Bronchus fibroblast of lung (primary cell): ENCODE measurements around a stretch of chr4.

GRCh38 chr4:166045661-166045930 is 172.6 kb downstream of the TLL1 start:
- RAMPAGE, long total RNA: no peak

GRCh38 chr4:168449982-168450696 is 30.2 kb downstream of the DDX60L start:
- RAMPAGE, long total RNA: no peak

DNA sequence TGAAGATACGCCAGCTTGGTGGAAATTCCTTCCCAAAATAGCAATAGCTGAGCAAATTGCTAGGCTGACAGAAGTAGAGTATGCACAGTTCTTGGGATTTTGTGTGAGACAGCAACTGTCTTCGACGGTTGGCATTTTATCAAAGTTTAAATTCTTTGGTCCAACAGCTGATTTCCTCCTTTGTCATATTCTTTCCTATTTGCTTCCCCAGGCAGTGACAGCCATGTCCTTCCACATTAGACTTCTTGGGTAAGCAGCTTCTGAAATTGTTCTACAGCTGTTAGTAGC is 8.0 kb upstream of the PALLD start:
- RAMPAGE, long total RNA: no peak

GRCh38 chr4:168773489-168773775 is 236.6 kb downstream of the CBR4 start:
- RAMPAGE, long total RNA: no peak

GRCh38 chr4:168822216-168822968 is 187.7 kb downstream of the CBR4 start:
- RAMPAGE, long total RNA: no peak

- RAMPAGE, long total RNA: no peak
Measured at GRCh38 chr4:169010315-169010540, 173 bp upstream of the CBR4 start.

- RAMPAGE, long total RNA: no peak
Measured at GRCh38 chr4:169034933-169035365, 24.9 kb upstream of the CBR4 start.

DNA sequence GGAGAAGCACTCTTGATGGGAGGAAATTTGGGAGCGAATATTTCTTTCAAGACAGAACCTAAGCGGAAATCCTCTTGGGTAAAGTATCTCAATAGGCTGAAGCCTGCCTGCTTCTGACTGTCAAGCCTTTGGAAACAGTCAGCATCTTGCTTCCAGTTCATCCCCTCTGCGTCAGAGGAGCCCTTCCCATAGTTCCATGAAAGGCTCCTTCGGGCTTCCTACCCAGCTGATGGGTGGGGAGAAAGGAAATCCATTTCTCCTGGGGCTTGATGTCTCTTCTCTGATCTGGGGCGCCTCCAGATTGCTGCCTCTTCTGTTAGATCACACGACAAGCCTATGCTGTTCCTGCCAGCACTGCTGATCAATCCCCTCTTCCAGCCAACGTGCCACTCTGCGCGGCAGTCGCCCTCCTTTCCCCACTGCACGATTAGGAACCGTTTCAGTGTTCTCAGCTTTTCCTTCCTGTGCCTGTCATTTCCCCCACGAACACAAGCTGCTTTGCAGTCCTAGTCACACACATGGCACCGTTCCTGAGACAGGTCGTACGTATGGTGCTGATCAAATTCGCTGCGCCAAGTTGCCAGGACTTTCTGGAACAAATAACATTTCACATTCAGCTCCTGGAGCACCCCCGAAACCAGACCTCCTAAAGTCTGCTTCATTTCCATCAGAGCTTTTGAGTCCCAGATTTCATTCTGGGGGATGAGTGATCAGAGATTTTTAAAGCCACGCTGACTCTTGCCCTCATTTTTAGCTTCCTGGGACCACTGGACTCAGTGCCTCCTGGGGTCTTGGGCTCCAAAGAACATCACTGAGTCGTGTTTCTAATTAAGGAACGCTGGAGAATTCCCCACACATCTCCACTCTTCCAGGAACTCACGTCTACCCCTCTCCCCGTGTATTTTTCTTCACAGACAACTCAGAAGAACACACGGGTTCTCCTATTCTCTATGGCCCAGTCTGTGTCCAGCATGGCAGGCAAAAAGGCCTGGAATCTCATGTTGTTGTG is 49.8 kb upstream of the CBR4 start:
- RAMPAGE, long total RNA: no peak

DNA sequence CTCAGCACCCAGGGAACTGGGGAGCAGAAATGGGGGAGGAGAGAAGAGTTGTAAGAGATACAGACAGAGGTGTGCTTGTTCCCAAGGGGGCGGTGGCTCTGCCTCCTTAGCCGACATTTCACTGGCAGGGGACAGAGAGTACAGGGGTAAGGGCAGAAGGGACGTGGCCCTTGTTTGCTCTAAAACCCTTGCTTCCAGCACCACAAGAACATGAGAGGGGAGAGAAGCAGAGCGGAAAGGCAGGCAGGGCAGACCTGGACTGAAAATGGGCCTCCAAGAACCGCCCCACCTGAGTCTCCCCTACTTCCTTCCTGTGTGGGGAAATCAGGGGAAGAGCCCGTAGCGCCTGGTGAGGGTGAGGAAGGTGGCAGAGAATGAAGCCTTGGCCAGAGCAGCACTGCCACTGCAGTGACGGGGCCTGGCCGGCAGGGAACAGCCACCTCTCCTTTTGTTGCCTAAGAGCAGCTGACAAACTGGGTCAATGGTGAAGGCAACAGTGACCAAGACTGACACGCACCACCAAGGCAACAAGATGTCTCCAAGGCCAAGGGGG is 58.2 kb upstream of the CBR4 start:
- RAMPAGE, long total RNA: no peak

GRCh38 chr4:169117472-169118040 is 107.5 kb upstream of the CBR4 start:
- RAMPAGE, long total RNA: no peak

DNA sequence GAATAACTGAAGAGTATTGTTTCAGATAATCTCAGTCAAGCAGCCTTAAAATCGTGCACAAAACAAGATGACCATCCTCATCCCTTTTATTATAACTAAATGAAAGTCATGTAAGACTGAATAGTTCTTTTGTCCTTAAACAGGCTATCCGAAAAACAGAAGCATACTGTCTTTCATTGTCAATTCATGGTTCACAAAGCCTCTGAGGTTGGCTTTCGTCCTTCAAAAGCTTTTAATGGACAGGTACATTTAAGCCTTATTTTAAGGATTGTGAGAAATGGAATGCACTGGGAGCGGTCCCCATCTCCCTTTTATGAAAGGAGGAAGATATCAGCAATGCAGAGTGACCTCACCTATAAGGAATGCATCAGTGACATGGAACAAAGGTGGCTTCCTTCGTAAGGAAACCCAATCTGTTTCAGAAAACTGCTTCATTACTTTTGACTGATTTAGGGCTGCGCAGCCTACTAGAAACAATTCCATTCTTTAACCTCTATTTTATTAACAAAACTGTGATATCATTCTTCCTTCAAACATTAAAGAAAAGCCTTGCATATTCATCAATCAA is 19.3 kb downstream of the SH3RF1 start:
- RAMPAGE, long total RNA: no peak

DNA sequence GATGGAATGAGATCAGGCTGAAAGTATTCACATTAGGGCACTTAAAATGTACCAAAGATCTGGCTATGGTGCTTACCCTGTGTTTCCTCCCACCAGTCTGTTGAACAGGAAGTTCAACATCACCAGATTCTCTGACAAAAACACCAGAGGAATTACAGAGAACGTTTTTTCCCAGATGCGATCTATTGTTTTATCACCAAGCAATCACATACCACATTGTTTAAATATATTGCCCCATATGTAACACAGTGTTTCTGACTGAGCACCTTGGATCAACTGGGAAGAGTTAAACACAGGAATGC is 2.0 kb upstream of the CLCN3 start:
- RAMPAGE, long total RNA: no peak

- RAMPAGE, long total RNA: no peak
Measured at GRCh38 chr4:169724152-169725337, 33.2 kb downstream of the HPF1 start.

GRCh38 chr4:170091461-170091776 is 1.7 kb upstream of the AADAT start:
- RAMPAGE, long total RNA: no peak

GRCh38 chr4:171044065-171044421 is 769.2 kb upstream of the GALNTL6 start:
- RAMPAGE, long total RNA: no peak

- RAMPAGE, long total RNA: no peak
Measured at GRCh38 chr4:171676925-171677124, 136.4 kb upstream of the GALNTL6 start.

- RAMPAGE, long total RNA: no peak
Measured at GRCh38 chr4:173058362-173058650, 110.3 kb upstream of the GALNT7 start.

DNA sequence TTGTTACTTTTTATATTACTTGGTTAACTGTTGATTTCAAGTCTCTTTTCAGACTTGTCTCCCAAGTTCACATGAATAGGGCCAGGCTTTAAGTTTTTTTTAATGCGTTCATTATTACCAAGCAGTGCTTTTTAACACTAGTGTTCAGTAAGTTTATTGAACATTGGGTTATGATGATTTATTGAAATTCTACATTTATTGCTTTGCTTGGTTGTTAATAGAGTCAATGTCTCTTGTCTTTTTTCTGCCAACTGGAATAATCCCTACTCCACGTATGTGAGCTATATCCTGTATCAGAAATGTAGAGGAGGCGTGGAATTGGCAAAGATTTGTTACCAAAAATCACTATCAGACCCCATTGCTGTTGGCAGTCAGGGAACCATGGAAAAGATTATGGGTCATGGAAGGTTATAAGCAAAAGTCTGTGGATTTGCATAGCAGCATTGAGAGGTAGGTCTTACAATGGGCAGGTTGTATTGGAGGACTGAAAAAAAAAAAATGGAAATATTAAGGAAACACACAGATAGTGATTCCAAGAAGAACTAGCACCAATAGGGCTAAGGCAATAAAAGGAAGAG is 22.1 kb downstream of the GALNT7 start:
- RAMPAGE, long total RNA: no peak

GRCh38 chr4:173264756-173265190 is 69.4 kb downstream of the HMGB2 start:
- RAMPAGE, long total RNA: no peak

- RAMPAGE, long total RNA: no peak
Measured at GRCh38 chr4:173525192-173525745, 4.8 kb downstream of the HAND2 start.